Heart right ventricle (tissue), 2 donors: ENCODE measurements around a stretch of chr7.

DNA sequence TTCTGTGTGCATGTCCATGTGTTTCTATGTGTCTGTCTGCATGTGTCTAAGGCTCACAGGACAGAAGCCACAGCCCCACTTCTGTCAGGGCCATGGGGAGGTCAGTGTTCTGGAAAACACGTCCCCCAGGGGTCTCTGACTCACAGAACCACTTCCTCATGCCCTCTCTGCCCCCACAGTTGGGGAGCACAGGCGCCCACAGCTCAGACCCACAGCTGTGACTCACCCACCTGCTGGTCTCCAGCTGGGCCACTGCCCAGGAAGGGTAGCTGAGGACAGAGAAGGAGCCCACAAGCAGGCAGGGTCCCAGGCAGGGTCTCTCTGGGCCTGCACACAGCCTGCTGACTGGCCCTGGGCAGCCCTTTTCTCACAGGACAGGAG lies 103.0 kb upstream of the FAM20C start:
- PRO-cap, 2 experiments, result no peak in any of the 2 experiments

GRCh38 chr7:208741-209176 lies 16.4 kb downstream of the FAM20C start:
- PRO-cap, 2 experiments, result no peak in any of the 2 experiments

DNA sequence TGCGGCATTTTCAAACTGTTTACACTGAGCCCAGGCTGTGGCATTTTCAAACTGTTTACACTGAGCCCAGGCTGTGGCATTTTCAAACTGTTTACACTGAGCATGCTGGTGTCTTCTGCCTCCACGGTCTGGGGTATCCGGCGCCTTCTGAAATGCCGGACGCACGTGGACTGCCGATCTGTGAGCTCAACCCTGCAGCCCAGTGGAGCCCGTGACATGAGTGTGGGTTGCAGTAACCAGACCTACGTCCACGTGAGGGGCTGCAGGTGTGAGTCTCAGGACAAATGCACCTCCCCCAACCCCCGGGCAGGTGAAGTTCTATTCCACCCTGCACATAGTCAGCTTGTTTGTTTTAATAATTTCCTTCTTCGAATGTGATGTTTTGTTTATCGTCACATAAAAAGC lies 42.8 kb downstream of the FAM20C start:
- PRO-cap, 2 experiments, result no peak in any of the 2 experiments

- PRO-cap, 2 experiments, result no peak in any of the 2 experiments
These were observed 43.8 kb upstream of the FOXL3 start for GRCh38 chr7:246051-246655.

- PRO-cap, 2 experiments, result no peak in any of the 2 experiments
These were observed 30.9 kb upstream of the FOXL3 start for GRCh38 chr7:259076-259498.

- PRO-cap, 2 experiments, result no peak in any of the 2 experiments
These were observed 30.2 kb upstream of the FOXL3 start for GRCh38 chr7:259499-260390.

DNA sequence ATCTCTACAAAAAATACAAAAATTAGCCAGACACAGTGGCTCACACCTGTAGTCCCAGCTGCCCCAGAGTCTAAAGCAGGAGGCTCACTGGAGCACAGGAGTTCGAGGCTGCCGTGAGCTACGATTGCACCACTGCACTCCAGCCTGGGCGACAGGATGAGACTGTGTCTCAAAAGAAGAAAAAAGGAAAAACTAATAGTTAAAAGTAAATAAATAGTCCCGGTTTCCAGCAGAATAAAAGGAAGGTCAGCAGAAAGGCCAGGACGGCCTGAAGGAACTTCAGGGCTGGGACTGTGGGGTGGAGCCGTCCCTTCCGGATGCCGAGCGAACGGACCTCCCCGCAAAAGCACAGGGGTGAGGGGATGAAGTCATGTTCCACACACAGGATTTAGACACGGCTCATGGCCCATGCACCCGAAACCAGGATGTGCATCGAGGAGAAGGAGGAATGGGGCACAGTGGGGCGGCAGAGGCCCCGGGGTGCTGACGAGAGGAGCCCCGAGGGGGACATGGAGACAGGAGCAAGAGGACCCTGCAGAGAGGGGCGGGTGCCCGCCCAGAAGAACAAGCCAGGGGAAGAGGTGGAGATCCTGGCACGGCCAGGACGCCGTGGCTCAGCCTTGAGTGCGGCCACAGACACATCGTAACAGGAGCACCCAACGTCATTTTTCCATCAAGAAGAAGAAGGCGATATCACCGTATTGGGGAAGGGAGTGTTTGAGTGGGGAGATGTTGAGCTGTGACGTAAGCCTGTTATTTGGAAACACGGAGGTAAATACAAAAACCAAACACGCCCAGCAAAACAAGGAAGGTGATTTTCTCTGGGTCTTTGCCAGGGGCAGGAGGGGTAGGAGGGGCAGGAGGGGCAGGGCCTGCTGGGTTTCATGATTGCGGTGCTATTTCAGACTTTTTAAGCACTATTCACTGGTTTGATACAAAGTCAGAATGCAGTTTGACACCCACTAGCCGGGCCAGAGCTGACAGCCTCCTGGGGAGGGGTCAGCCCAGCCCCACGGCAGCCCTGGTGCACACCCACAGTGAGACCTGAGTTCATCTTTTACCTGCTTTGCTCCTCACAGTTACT lies 25.4 kb upstream of the FOXL3 start:
- PRO-cap, 2 experiments, result no peak in any of the 2 experiments

GRCh38 chr7:322050-322536 lies 32.1 kb downstream of the FOXL3 start:
- PRO-cap, 2 experiments, result no peak in any of the 2 experiments

- PRO-cap, 2 experiments, result no peak in any of the 2 experiments
These were observed 80.1 kb downstream of the FOXL3 start for GRCh38 chr7:369709-370869.

- PRO-cap, 2 experiments, result no peak in any of the 2 experiments
These were observed 15.2 kb downstream of the PDGFA start for GRCh38 chr7:504180-505182.

DNA sequence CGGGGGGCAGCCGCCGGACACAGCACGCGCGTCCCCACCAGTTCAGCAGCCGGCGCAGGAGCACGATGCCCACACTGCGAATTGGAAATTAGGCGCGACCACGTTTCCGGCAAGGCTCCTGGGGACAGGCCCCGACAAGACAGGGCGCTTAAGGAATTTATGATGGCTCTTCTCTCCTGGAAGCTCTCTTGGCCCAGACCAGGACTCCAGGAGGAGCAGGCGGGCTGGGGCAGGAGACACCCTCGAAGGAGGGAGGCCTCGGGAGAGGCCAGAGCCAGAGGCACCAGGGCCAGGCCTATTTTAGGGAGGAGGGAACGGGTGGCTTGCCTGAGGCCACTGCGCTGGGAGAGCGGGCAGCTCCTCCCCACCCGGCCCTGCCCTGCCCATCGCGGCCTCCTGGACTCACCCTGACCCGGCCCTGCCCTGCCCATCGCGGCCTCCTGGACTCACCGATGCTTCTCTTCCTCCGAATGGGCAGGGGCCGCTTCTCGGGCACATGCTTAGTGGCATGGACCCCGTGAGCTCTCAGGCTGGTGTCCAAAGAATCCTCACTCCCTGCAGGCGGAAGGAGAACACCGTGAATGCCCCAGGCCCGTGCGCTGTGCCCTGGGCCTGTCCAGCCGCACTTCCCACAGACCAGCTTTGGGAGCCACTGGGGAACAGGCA lies 7.6 kb downstream of the PDGFA start:
- PRO-cap, 2 experiments, result no peak in any of the 2 experiments

- PRO-cap, 2 experiments, result no peak in any of the 2 experiments
These were observed 4.1 kb downstream of the PDGFA start for GRCh38 chr7:515550-515869.

- PRO-cap, 2 experiments, result no peak in any of the 2 experiments
These were observed 3.5 kb downstream of the PDGFA start for GRCh38 chr7:516090-516650.

- PRO-cap, 2 experiments, result peak in 2 of 2 experiments; most common plus-strand start chr7:522016 (in 2); most common minus-strand start chr7:521886 (in 1)
These were observed 2.0 kb upstream of the PDGFA start for GRCh38 chr7:521448-522223.

GRCh38 chr7:523319-523766 lies 3.7 kb upstream of the PDGFA start:
- PRO-cap, 2 experiments, result no peak in any of the 2 experiments

DNA sequence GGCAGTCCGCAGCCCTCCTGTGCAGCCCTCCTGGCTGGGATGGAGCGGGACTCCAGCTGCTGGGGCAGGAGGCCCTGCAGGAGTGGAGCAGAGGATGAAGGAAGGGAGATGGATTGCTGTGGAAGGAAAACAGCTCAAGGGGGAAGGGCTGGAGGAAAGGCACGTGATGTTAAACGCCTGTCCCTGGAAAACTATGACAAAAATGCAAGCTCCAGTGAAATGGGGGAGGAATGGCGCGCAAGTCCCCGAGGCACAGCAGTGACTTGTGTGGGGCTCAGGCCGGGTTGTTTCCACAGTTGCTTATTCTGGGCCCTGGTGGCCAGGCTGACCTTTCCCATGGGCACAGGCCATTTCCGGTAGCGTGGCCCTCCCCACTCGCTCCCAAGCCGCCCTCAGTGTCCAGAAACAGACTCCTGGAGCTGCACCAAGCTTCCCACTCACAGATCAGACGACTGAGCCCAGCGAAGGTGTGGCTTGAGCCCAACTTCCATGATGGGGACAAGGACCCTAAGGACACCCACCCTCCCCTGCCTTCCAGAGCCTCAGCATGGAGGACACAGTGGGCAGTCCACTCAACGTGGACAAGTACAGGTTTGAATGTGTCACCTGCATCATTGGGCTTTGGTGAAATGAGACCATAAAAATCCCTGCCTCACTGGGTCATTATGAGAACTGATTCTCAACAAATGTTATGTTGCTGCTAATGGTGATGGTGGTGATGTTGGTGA lies 68.2 kb upstream of the PDGFA start:
- PRO-cap, 2 experiments, result no peak in any of the 2 experiments

GRCh38 chr7:620104-620625 lies 100.5 kb upstream of the PDGFA start:
- PRO-cap, 2 experiments, result no peak in any of the 2 experiments

GRCh38 chr7:644804-645419 lies 81.6 kb upstream of the DNAAF5 start:
- PRO-cap, 2 experiments, result peak in 2 of 2 experiments; most common plus-strand start chr7:645113 (in 1); most common minus-strand start chr7:644967 (in 1)

- PRO-cap, 2 experiments, result no peak in any of the 2 experiments
These were observed 914 bp upstream of the PRKAR1B start for GRCh38 chr7:728005-728385.

GRCh38 chr7:876985-877618 lies 748 bp downstream of the GET4 start:
- PRO-cap, 2 experiments, result no peak in any of the 2 experiments